Breast (tissue), 4 donors: ENCODE data around the genes ENDOV and CHMP6.

DNA sequence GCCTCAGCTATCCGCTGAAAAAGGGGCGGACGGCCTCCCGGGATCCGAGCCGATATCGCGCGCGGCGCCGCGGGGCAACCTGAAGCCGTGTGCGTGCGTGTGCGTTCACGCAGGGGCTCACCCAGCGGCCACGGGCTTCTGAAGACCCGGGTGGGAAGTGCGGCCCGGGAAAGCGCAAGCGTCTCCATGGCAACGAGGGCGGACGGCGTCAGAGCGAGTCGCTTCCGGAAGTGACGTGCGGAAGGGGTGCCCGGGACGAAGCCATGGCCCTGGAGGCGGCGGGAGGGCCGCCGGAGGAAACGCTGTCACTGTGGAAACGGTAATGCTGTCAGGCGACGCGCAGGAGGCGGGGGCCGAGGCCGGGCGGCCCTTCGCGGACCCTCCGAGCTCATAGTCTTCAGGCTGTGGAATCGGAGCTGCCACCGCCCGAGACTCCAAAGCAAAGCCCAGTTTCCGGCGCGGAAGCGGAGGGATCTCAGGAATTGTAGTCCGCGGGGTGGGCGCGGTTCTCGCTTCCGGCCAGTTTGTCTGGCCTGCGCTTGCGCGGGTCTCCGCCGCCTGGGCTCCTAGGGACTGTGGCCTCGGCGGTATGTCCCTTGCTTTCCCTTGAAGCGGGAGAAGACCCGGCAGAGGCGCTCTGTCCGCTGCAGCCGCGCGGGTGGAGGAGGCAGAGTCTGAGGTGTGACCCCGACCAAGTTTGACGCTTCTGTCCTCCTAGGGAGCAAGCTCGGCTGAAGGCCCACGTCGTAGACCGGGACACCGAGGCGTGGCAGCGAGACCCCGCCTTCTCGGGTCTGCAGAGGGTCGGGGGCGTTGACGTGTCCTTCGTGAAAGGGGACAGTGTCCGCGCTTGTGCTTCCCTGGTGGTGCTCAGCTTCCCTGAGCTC, at the start of gene ENDOV:
Gene ENDOV (plus strand): TSS at position 236 of the 887 bp plus-strand sequence.
- PRO-cap, 3 experiments, result peak in 3 of 3 experiments; most common plus-strand start position 236 of the sequence (in 3); most common minus-strand start position 140 of the sequence (in 3)
- RRBS, result under 1% methylated on average over 61 of the region's 96 CpGs

DNA sequence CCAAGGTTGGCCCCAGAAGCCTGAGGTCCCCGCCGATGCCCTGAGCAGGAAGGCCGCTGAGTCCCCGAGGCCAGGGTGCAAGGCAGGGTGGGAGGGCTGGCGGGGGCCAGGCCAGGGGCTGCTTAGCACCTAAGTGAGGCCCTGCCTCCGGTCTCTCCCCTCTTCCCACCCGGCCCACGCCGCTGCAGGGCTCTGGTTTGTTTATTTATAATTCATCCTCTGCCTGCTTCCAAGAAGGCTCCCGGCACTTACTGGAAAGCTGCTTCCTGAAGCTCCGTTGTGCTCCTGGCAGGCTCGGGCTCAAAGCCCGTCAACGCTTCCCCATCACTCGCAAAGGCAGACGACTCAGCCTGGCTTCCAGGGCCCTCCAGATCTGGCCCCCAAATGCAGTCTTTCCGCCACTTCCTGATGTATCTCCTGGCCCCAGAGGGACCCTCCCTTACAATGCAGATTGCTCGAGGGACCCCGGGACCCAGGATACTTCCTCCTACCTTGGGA, 26.1 kb downstream of the NPTX1 start:
- PRO-cap, 3 experiments, result no peak in any of the 3 experiments
- RRBS, result 21% methylated on average over 5 of the region's 19 CpGs

- PRO-cap, 3 experiments, result no peak in any of the 3 experiments
- RRBS, result no CpG with 5 or more reads among the region's 19 CpGs
Measured at GRCh38 chr17:80453843-80454285, 22.5 kb downstream of the NPTX1 start.

GRCh38 chr17:80456781-80457262, 19.6 kb downstream of the NPTX1 start:
- PRO-cap, 3 experiments, result no peak in any of the 3 experiments
- RRBS, result 7% methylated on average over 2 of the region's 15 CpGs

DNA sequence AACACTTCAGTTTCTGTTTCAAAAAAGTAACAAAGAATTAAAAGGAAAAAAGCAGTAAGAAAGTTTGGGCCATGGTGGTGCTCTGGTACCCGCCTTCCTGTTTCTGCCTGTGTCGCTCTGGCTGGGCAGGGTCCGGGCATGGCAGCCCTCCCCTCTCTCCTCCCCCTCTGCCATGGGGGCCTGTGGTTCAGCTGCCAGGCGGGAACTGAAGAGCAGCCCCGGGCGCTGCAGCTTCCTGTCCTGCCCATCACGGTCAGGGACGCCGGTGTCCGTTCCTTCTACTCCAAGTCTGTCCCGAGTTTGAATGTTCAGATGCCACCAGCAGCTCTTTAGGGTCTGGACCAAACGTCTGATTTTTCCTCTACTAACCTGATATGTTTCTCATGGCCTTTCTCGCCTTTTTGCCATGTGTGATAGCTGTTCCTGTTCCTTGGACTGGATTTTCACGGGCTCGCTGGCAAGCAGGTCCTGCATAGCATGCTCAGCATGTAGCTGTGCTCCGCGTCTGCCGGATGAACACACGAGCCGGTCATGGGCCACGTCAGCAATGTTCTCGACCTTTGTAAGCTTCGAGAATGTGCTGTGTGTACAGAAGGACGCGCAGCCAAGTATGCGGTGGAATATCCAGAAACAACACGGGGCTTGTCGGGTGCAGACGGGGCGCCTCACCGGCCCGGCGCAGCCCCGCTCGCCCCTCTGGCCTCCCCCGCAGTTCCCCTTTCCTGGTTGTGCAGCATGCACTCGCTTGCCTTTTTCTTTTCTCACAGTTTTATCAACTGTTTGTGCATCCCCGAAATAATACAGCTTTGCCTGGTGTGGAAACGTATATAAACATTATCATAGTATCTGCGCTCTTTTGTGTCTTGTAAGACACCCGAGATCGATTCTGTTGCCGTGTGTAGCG, 42.1 kb downstream of the RPTOR start:
- PRO-cap, 3 experiments, result no peak in any of the 3 experiments
- RRBS, result 45% methylated on average over 6 of the region's 44 CpGs

GRCh38 chr17:80599856-80600389, 55.3 kb downstream of the RPTOR start:
- PRO-cap, 3 experiments, result no peak in any of the 3 experiments
- RRBS, result no CpG with 5 or more reads among the region's 4 CpGs

DNA sequence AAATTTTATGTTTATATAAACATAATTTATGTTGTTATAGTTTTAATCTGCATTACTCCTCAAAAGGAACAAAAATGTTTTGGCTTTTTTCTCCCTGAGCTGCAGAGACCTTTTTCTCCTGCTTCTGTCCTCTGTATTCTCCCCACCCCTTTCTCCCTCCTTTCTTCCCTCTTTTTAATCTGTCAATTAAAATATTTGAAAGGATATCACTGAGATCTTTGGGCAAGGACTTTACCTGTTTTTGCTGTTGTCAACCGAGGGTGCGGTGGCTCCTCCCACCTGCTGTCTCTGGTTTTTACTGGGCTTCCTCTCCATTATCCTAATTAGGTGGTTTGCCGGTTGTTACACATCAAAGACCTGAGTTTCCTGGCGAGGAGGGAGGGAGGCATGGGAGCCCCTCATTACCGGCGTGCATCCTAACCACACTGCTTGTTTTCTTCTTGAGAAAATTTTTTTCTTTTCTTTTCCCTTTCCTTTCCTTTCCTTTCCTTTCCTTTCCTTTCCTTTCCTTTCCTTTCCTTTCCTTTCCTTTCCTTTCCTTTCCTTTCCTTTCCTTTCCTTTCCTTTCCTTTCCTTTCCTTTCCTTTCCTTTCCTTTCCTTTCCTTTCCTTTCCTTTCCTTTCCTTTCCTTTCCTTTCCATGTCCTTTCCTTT, 120.4 kb downstream of the RPTOR start:
- PRO-cap, 3 experiments, result no peak in any of the 3 experiments
- RRBS, result 44% methylated on average over 3 of the region's 6 CpGs

DNA sequence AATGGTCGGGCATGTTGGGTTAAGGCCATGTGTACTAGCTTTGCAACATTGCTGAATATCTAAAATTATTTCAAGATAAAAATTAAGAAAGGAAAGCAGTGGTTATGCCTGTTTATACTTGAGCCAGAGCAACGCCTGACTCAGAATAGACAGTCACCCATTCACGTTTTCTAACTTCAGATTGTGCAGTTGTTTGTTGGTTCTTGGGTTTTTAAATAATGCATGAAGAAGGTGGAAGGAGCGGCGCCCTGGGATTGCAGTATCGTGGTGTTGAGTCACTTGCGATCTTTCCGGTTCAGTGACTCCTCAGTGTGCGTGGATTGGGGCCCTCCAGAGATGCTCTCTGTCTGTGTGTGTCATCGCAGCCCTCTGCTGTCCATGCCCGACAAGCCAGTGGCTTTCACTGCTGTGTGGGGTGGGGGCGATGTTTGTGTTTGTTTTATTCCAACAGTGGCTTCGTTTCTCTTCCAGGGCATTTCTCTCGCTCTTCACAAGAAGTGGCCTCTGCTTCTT, 133.9 kb downstream of the RPTOR start:
- PRO-cap, 3 experiments, result no peak in any of the 3 experiments
- RRBS, result no CpG with 5 or more reads among the region's 14 CpGs

DNA sequence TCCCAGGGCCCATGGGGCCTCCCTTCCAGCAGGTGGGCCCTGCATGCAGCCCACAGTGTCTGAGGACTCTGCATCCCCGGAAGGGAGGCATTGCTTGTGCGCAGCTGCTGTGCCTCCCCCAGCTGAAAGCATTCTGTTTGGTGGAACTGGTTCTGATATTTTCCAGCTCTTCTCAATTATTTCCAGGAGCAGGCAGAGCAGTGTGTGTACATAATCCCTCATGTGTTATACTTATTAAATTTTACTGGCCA, 207.6 kb downstream of the RPTOR start:
- PRO-cap, 3 experiments, result no peak in any of the 3 experiments
- RRBS, result no CpG with 5 or more reads among the region's 2 CpGs

GRCh38 chr17:80793823-80794322, 197.8 kb upstream of the CHMP6 start:
- PRO-cap, 3 experiments, result no peak in any of the 3 experiments
- RRBS, result no CpG with 5 or more reads among the region's 5 CpGs

- PRO-cap, 3 experiments, result no peak in any of the 3 experiments
- RRBS, result no CpG with 5 or more reads among the region's 26 CpGs
Measured at GRCh38 chr17:80826780-80827553, 164.7 kb upstream of the CHMP6 start.

GRCh38 chr17:80929354-80929925, 62.2 kb upstream of the CHMP6 start:
- PRO-cap, 3 experiments, result no peak in any of the 3 experiments
- RRBS, result no CpG with 5 or more reads among the region's 13 CpGs

- PRO-cap, 3 experiments, result peak in 3 of 3 experiments; most common plus-strand start chr17:80991848 (in 3); most common minus-strand start chr17:80991808 (in 3)
- RRBS, result 1% methylated on average over 112 of the region's 150 CpGs
Measured at GRCh38 chr17:80991550-80992691, at the start of gene CHMP6. Gene CHMP6, plus strand, starts transcription at chr17:80991841.

DNA sequence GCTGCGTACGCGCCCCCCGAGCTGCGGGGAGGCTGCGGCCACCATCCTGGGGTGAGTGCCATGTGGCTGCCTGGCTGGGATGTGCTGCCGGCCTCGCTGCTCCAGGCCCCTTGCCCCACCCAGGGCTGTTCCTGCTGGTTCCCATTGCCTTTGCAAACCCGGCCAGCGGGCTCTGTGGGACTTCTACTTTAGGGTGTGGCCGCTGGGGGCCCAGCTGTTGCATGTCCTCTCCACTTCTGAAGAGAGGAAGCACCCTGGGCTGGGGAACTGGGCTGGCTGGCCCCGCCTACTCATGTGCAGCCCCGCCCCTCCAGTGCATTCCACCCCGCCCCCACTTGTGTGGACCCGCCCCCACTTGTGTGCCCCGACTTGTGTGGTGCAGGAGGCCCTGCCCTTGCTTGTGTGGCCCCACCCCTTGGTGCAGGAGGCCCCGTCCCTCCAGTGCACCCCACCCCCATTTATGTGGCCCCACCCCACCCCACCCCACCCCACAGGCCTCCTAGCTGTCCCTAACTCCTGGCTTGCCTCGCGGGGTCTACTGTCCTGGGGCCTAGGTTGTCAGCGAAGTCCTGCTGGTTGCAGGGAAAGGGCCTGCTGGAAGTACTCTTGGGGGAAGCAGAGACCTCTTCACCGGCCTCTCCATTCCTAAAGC, 55.9 kb downstream of the BAIAP2 start:
- PRO-cap, 3 experiments, result no peak in any of the 3 experiments
- RRBS, result 33% methylated on average over 4 of the region's 21 CpGs

DNA sequence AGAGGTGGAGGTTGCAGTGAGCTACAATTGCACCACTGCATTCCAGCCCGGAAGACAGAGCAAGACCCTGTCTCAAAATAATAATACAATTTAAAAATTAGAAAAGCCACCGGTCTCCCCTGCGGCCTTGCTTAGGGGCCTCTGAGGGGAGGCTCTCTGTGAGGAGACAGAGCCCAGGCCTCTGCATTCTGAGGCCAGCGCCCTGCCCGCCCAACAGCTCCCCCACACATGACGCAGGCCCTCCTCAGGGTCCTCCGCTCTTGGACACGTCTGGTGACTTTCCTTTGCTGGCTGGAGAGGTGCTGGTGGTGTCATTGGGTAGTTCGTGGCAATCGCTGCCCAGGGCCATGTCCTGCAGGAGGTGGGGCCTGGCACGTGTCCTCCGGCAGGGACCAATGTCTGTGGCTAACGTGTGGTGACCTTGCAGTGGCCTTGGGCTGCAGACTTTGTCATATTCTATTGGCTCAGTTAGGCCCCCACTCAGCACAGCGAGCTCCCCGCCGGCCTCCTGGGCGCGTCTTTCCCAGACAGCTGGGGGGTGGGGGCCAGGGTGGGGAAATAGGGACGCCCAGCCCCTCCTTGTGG, 52.2 kb upstream of the PVALEF start:
- PRO-cap, 3 experiments, result no peak in any of the 3 experiments
- RRBS, result 77% methylated on average over 1 of the region's 19 CpGs

- PRO-cap, 3 experiments, result no peak in any of the 3 experiments
- RRBS, result no CpG with 5 or more reads among the region's 23 CpGs
Measured at GRCh38 chr17:81142870-81143353, 22.4 kb upstream of the PVALEF start.

- PRO-cap, 3 experiments, result no peak in any of the 3 experiments
- RRBS, result no CpG with 5 or more reads among the region's 13 CpGs
Measured at GRCh38 chr17:81154854-81155190, 10.5 kb upstream of the PVALEF start.

GRCh38 chr17:81165599-81166063, 324 bp downstream of the PVALEF start:
- PRO-cap, 3 experiments, result no peak in any of the 3 experiments
- RRBS, result 5% methylated on average over 24 of the region's 42 CpGs

- PRO-cap, 3 experiments, result peak in 2 of 3 experiments; most common plus-strand start chr17:81329810 (in 2); most common minus-strand start chr17:81329553 (in 1)
- RRBS, result 7% methylated on average over 8 of the region's 34 CpGs
Measured at GRCh38 chr17:81329251-81330592, 34.6 kb upstream of the SLC38A10 start.

DNA sequence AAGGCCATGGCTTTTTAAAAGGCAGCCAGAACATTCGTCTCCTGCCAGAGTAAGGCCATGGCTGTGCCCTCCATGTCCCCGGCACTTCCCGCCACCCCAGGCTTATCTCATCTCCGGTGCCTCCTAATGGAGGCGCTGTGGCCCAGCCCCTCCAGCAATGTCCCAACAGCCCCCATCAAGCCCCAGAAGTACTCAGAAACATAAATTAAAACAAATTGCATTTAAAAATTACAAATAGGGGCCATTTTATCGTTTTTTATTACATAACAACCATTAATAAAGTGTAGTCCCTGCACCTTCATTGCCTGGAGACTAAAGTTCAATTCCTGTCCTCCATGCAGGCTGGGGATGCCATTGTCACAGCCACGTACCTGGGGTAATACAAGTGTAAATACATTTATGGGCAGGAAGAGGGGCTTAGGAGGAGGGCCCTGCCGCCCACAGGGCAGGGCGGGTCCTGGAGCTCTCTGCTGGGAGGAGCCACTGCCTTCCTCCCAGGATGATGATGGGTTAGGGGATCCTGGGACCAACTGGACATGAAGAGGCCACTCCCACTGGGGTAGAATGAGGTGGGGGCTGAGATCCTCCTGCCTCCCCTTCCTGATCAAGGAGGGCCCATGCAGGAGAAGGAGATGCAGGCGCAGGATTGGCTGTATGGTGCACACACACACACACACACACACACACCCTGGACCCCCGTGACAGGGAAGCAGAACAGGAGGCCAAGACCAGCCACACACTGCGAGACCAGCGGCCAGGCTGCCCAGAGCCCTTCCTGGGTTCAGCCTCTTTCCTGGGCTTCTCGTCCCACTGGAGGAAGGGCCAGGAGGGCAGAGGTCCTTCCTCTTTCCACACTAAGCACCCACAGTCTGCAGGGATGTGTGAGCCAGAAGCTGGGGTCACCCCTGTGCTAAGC, 44.1 kb upstream of the SLC38A10 start:
- PRO-cap, 3 experiments, result no peak in any of the 3 experiments
- RRBS, result 38% methylated on average over 2 of the region's 14 CpGs